ENCODE results near the gene PRELID3B.

DNA sequence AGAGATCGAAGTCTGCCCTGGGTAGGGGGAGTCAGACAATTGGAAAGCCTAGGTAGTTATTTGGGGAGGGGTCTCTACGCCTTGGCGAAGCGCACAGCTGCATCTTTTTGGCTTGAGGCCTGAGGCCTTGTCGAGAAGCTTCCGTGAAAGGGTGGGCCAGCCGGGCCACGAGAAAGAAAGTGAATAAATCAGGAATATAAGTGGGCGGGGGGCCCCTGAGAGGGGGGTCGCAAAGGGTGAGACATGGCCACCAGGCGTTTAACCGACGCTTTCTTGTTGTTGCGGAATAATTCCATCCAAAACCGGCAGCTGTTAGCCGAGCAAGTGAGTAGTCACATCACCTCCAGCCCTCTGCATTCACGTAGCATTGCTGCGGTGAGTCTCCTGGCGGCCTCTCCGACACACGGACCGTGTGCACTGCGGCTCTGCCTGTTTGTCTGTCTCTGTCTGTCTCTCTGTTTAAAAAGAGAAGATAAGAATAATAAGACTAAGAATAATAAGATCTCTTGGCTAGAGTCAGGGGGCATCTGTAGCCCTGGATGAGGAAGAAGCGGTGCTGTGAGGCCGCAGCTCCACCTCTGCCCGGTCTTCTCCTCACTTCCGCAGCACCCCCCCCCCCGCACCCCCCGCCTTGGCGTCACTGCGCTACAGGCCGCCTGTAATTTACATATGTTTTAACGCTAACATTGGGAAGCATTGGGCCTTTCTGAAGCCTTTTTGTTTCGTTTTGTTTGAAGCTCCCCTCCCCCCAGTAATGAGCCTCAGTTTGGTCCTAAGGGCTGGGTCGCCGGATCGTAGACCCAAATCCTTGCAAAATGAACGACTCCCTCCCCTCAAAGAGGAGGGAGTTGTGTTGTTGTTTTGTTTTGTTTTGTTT is 919 bp downstream of the STX16 start:
- RRBS: no CpG with 5 or more reads among the region's 38 CpGs

DNA sequence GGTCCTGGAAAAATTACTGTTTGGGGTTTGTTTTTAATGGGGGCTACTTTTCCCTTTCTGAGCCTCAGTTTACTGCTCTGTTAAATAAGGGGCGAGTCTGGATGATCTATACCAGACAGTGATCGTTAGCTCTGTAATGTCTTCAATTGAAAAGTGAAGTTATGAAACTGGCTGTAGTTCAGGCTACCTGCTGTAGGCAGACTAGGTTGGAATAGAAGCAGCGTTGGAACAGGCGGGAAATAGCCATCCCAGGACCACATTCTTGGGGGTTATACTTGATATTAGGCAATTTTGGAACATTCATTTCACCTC is 1.8 kb downstream of the STX16 start:
- RRBS: no CpG with 5 or more reads among the region's 4 CpGs

- RRBS: no CpG with 5 or more reads among the region's 5 CpGs
These were observed 85.4 kb upstream of the GNAS start for GRCh38 chr20:58805846-58806266.

DNA sequence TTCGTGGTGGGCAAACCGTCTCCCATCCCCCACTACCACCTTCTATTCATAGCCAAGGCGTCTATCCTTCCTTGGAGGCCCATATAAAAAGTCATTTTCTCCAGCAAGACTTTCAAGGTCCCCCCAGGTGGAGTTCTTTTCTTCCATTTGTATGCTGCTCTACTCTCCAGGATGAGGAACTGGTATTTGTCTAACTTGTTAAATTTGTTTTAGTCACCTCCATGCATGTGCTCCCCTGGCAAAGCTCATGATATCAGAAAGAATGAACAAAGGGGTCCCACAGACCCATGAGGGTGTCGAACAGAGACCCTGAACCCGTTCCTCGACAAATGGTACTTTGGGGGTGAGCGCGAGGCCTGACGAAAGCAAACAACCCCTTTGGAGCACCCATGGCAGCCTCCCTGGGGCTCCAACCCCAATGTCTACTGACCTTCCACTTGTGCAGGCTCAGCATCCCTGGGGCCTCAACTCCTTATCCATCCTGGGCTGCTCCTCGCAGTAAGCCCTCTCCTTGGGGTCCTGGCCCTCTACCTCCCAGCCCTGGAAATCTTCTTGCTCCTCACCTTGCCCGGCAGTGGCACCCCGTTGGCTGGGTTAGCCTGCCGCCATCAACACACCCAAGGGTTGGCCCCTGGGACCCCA is 41.0 kb upstream of the GNAS start:
- RRBS: no CpG with 5 or more reads among the region's 13 CpGs

- RRBS: no CpG with 5 or more reads among the region's 41 CpGs
These were observed 38.7 kb upstream of the GNAS start for GRCh38 chr20:58852318-58853044.

GRCh38 chr20:58890234-58890719 is 944 bp upstream of the GNAS start:
- RRBS: 6% methylated on average over 16 of the region's 74 CpGs

- RRBS: no CpG with 5 or more reads among the region's 10 CpGs
These were observed 5.3 kb upstream of the TUBB1 start for GRCh38 chr20:59013797-59014415.

DNA sequence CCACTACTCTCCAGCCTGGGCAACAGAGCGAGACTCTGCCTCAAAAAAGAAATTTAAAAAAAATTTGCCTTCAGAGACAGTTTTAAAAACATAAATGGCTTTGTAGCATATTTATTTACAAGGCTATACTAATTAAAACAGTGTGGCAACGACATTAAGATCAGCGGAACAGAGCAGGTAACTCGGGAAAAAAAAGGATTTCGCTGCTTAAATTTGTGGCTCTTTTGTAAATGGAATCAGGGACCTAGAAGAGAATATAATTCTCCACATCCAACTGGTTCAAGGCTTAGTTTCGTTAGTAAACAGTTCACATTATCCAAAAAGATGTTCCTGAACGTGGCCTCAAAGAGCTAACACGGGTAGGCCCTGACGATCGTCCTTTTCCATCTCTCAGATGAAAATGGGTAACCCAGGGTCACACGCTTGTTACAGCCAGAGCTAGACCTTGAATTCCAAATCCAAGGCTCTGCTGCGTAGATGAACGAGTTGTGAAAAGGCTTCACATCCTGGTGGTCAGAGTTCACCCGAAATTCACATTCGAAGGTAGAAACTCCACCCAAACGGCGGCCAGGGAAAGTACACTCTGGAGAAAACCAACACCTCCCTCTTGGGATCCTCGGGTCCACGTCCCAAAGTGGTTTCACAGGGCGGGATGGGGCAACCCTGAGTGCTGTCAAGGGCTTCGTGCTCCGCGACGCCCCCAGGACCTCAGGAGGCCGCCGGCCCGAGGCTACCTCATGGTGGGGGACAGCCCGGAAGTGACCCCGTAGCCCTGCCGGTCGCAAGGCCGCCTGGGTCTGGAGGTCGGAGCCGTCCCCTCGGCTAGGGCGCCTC is 676 bp downstream of the PRELID3B start:
- RRBS: 6% methylated on average over 4 of the region's 36 CpGs

DNA sequence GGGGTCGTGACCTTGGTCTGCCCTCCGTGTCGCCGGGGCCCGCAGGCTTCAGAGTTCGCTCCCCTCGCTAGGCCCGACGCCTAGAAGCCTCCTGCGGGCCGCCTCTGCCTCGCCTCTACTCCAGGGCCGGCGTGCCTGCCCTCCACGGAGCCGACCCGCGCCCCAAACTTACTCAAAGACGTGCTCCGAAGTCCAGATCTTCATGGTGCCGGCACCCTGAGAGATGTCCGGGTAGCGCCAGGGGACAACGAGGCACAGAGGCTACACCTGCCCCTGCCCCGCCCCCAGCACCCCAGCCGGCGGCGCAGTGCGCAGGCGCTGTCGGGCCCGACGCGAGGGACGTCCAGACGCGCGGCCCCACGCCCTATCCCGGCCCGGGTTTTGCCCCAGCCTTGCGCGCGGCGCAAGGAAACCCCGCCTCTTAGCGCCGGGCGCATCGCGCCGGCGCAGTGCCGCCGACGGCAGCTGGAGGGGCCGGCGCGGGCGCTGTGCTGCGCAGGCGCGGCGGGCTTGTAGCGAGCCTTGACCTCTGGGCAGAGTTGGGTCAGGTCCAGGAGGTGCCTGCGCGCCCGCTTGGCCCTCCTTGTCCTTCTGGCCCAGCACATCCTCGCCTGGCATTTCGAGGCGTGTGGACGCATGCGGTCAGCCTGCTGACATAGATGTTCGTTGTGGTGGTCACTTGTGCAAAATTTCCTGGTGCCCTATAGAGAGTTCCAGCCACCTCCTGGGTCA is at the start of gene PRELID3B:
Gene PRELID3B, minus strand, starts transcription at position 260 of the 732 bp plus-strand sequence.
- RRBS: 1% methylated on average over 45 of the region's 74 CpGs

- RRBS: no CpG with 5 or more reads among the region's 11 CpGs
These were observed 21.2 kb upstream of the PRELID3B start for GRCh38 chr20:59063756-59064132.

GRCh38 chr20:59221893-59223098 is 58.7 kb downstream of the ZNF831 start:
- RRBS: 2% methylated on average over 25 of the region's 63 CpGs

DNA sequence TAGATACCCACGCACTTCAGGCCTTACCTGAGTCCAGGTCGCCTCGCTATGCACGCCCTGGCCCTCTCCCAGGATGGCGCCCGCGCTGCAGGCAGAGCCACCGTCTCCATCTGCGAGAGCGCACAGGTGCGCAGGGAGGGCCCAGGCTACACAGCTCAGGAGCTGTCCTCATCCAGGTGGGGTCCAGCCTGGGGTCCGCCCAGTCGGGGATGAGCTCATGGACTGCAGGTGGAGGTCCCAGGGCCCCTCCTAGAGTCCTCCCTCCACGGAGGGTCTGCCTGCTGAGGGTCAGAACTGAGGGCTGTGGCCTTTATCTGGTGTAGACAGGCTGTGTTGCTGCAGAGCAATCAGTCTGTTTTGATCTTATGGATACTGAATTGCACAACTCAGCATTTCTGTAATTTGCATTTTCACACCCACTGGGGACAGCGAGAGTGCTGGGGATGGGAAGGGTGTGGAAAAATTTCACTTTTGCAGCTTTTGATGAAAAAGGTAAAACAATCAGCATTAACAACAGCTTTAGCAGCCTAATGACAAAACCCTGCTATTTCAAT is 78.0 kb upstream of the PHACTR3 start:
- RRBS: no CpG with 5 or more reads among the region's 15 CpGs

GRCh38 chr20:59836607-59837042 is 96.8 kb downstream of the SYCP2 start:
- RRBS: no CpG with 5 or more reads among the region's 6 CpGs

DNA sequence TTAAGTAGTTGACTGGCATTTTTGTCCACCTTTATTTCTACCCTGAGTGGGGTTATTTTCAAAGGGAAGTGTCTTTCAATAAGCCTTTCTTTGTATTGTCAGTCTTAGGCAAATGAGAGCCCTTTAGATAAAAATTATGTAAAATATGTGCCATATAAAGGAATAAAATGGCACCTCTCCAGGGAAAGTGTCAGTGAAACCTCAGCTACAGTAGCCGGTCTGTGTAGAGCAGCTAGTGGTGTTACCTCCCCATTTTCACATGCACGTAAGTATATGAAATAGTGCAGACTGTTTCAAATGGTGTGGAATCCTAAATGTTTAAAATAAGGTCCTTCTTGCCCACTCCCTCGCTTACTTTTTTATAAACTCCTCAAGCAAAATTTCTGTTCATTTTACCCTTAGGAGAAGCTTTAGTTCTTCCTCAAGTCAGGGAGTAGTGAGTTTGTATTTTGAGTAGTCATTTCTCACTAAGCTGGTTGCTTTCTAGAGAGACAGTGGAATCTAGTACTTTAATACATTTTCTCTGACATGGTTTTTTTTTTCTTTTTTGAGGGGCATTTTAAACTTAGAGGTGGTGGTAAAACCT is 5.1 kb downstream of the FAM217B start:
- RRBS: no CpG with 5 or more reads among the region's 3 CpGs

DNA sequence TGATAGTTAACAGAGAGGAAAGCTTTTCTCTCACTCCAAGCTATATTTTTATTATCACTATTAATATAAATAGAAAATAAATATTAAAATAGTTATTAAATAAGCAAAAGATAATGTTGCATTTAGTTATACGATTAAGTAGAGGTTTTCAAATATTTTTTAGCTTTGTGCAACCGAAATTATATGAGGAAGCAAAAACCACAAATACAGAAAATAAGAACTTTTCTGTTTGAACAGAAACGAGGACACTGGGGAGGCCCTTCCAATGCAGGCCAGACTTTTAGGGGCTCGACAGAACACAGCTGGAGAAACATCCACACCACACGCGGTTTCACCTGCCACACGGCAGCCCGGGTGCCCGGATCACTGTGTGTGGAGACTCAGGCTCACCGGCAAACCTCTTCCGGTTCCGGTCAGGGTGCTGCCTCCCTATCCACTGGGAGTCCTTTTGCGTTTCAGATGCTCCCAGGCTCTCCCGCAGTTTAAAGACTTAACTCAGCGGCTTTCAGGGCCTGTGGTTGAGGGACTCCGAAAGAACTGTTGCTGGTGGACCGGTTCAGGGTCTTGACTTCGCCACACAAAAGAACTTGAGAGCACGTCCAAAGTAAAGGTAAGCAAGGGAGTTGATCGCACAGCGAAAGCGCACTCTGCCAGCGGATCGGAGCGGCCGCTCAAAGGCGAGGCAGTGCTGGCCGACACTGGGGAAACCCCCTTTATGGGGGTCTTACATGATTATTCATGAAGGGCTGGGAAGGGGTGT is 180.0 kb downstream of the CDH26 start:
- RRBS: no CpG with 5 or more reads among the region's 28 CpGs

DNA sequence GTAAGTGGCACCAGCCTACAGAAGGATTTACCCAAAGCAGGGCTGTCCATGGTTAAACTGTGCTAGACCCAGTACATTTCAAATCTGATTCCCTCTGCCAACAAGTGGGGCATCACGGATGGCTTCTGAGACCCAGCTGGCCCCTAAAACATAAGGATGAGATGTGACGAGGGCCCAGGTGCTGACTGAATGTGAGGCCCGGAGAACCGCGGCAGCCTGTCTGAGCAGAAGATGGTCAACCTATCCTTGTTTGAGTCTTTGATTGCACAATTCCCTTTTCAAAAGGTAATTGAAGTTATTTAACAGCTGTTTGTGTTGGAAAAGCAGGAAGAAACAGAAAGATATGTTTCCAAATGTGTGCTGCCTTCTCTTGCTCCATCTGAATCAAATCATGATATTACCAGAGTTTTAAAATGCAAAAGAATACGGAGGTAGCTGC is 276.4 kb upstream of the CDH4 start:
- RRBS: no CpG with 5 or more reads among the region's 6 CpGs

- RRBS: no CpG with 5 or more reads among the region's 5 CpGs
These were observed 106.4 kb downstream of the TAF4 start for GRCh38 chr20:61959373-61959572.

DNA sequence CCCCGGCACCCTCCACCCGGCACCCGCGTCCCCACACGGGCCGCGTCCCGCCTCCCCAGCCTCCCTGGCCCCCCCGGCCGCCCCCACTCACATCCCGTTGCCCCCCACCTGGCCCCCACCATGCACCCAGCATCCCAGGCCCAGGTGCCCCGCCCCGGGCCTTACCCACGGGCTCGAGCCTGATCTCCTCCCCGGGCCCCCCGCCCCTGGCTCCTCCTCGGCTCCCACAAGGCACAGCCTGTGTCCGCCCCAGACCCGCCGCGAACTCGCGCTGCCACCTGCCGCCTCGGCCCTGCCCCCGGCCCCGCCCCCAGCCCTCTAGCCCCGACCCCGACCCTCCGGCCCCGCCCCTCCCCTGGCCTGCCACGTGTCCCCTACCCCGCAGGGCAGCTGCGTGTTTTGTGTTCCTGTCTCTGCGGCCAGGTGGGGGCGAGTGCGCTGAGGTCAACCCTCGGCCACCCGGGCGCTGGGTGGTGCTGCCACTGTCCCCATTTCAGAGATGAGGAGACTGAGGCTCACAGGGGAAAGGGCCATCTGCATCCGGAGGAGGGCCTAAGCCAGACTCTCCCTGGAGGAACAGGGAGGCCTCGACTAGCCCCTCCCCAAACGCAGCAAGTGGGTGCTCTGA is 100.0 kb downstream of the TAF4 start:
- RRBS: 8% methylated on average over 29 of the region's 44 CpGs

DNA sequence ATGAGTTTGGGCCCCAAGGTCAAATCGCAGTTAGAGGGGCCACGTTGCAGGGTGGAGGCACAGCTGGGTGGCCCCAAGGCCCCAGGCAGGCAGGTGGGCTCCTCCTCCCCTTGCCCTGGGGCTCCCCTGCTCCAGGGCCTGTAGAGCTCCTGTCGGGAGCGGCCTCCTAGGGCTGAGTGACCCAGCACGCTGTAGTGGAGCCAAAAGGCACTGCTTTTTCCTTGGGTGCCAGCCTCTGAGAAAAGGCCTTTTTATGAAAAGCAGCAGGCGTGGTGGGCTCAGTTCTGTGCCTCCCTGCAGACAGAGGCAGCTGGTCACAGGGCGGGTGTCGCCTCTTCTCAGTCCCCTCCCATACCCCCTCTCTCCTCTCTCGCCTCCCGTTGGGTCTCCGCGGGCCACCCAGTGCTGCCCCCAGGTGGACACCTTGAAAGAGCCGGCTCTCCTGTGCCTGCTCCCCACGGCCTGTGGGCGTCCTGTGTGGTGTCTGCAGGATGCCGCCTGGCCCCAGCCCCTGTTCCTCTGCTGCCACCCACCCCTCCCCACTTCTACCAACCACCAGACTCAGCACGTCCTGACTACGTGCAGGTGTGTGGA is 13.2 kb downstream of the SS18L1 start:
- RRBS: no CpG with 5 or more reads among the region's 18 CpGs

GRCh38 chr20:62234830-62235526 is 3.3 kb upstream of the OSBPL2 start:
- RRBS: no CpG with 5 or more reads among the region's 17 CpGs